ENCODE results near the genes CLEC4F, CD207 and CYP26B1.

DNA sequence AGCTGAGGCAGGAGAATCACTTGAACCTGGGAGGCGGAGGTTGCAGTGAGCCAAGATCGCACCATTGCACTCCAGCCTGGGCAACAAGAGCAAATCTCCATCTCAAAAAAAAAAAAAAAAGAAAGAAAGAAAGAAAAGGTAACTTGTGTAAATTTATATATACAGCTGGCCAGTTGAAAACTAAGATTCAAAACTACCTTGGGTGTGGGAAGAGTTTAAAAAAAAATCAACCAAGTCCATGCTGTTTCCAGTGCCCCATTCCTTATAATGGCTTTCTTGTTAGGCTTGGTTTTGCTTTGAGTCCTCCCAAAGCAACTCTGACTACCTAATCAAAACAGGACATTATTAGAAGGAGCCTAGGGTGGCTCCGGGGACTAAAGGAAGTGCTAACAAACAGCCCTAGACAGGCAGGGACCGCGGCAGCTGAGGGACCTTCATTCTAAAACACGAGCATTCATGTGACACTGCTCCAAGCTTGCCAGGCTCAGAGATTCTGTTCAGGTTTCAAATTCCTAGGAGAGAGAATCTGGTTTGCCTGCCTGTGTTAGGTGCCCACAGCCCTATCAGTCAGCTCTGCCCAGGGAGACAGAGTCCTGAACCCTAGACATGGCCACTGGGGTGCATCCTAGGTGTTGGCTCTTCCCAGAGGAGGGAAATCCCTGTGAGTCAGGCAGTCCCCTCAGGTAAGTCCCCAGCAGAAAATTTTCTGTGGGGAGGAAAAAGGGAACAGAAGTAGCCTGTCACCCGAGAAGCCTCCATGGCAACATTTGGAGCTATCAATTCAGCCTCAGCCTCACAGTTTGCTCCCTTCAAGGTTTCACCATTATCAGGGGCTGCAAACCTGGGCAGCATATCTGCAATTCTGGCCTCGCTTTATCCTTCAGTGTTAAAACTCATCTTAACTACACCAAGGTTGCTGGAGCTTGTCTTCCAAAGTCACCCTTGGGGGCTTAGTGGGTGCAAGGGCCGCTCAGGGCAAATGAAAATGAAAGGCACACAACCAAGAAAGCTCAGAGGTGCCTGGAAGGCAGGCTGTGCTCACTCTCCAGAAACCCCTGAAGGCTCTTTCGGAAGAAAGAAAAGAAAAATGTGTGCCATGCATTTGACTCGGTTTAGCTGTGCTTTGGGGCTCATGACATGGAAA is 28.4 kb downstream of the PCBP1 start:
- RRBS, result no CpG with 5 or more reads among the region's 11 CpGs

- RRBS, result no CpG with 5 or more reads among the region's 18 CpGs
Measured at GRCh38 chr2:70248932-70249448, 562 bp upstream of the TIA1 start.

GRCh38 chr2:70292634-70293608 is 619 bp downstream of the SNRPG start:
- RRBS, result 2% methylated on average over 16 of the region's 39 CpGs

- RRBS, result no CpG with 5 or more reads among the region's 7 CpGs
Measured at GRCh38 chr2:70403095-70403664, 101.3 kb upstream of the FAM136A start.

- RRBS, result no CpG with 5 or more reads among the region's 1 CpG
Measured at GRCh38 chr2:70481347-70482060, 72.1 kb downstream of the TGFA start.

DNA sequence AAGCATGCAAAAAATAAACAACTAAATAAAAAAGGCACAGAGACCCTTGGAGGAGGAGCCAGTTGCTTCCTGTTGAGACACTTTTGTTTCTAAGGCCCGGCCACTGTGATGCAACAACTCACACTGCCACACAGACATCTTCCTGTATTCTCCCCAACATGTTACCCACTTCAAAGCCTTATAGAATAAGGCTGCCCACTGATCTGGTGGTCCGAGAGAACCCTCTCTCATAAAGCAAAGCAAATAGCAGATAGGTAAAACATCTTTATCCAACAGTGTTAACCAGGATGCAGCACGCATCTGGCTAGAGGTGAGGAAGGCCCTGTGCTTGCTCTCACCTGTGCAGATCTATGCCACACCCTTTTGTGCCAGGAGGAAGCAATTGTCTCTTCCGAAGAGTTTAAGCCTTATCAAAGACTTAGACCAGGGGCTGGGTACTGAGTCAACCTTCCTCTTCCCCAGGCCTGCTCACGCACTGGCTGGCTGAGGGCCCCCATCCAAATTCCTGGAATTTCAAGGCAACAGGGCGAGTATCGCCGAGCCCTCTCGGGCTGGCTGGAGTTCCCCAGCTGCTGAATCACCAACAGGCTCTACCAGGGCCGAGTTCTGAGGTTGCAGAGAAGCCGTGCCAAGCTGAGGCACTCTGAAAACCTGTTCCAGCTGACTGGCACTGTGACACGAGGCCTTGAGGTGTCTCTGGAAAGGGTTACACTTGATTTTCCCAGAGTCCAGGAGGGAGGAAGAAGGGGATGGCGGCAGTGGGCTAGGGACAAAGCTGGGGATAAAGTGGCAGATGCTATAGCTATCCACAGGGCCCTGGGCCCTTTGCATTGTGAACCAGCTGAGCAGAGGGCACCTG is 29.4 kb downstream of the TGFA start:
- RRBS, result no CpG with 5 or more reads among the region's 13 CpGs

DNA sequence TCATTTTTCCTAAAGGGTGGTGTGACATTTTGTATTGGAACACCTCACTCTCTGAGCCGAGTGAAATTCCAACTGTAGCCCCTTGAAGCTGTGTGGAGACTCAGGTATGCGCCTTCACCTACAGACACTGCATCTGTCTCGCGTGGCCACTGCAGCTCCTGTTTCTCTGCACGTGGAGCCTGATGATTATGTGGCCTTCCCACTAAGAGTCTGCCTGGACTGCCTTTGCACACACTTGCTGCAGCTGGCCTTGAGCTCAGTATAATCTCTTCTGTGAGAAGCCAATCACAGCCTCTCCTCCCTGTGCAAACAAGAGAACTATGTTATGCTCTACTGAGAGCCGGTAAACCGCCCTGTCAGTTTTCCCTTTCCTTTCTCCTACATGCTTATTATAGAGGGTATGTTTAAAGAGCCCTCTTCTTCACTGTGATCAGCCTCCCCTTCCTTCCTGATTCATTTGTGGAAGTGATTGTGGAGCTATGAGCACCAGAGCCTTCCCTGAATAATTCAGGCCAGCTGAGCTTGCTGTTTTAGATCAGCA is 3.5 kb upstream of the TGFA start:
- RRBS, result no CpG with 5 or more reads among the region's 7 CpGs

GRCh38 chr2:70717314-70717893 is 50.6 kb downstream of the ADD2 start:
- RRBS, result no CpG with 5 or more reads among the region's 9 CpGs

DNA sequence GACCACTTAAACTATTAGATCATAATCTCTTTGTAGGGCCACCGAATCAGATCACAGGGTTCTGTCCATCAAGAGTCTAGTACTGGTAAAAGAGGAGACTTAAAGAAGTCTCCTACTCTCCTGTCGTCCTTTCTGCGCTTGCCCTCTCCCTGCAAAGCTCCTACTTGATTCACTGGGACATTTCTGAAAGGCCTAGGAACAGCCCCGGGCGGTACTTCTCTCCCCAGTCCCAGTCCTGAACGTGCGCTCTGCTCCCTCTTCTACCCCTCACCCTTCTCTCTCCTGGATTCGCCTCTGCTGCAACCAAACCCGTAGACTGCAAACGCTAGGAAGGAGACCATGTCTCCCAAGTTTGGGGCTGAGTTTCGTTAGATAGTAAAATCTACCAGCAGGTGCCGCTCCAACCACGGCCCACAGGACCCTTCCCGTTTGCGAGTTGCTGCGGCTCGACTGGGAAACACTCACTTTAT is 1.0 kb downstream of the FIGLA start:
- RRBS, result no CpG with 5 or more reads among the region's 17 CpGs

GRCh38 chr2:70820338-70820872 is at the start of gene CLEC4F:
CLEC4F (minus strand) TSS chr2:70820599.
- RRBS, result no CpG with 5 or more reads among the region's 7 CpGs

DNA sequence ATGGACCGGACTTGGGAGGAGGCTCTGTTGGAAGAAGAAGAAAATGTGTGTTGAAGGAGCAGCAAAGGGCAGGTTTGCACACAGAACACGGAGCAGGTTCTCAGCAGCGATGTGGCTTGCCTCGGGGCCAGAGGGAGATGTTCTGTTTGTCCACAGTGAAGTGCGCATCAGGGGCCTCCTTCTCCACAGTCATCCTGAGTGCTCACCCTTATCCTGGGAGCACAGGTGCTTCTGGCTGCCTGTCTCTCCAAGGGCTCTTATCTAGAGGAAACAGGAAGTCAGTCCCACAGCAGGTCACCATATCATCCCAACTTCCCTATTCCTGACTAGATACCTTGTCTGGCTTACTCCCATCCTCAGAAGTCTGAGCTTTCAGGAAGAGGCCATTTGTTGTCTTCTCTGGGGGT is at the start of gene CD207:
Gene CD207, minus strand, starts transcription at position 233 of the 407 bp plus-strand sequence.
- RRBS, result no CpG with 5 or more reads among the region's 5 CpGs

- RRBS, result no CpG with 5 or more reads among the region's 12 CpGs
Measured at GRCh38 chr2:70977757-70978206, 648 bp upstream of the ANKRD53 start.

DNA sequence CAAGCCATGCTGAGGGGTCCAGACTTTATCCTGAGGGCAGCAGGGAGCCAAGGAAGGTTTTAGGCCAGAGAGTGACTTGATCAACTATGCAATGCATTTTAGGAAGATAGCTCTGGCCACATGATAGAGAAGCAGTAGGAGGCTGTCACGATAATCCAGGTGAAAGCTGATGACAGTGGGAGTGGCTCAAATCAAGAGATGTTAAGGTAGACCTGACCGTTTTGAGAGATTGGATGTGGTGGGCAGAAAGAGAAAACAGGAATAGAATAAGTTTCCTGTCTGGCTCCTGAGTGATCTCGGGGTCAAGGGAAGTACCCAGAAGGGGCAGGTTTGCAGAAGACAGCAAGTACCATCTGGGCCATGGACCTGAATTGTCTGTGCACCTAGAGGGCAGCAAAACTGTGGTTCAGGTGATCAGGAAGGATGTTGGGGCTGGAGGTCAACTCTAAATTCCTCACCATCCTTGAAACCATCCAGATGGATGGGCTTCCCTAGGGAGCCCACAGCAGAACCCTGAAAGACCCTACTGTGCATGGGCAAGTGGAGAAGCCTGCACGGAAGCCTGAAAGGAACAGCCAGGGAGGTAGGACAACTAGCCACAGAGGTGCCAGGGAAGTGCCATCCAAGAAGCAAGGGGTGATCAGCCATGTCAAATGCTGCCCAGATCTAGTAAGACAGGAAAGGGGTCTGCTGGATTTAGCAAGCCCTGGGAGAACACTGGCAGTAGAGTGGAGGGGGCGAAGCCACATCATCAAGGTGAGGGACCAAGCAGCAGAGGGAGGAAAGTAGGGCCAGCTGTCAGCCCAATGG is 8.1 kb downstream of the ANKRD53 start:
- RRBS, result no CpG with 5 or more reads among the region's 5 CpGs

GRCh38 chr2:71001062-71001478 is 6.4 kb upstream of the TEX261 start:
- RRBS, result no CpG with 5 or more reads among the region's 16 CpGs

GRCh38 chr2:71458608-71459110 is 7.8 kb upstream of the DYSF start:
- RRBS, result no CpG with 5 or more reads among the region's 5 CpGs

DNA sequence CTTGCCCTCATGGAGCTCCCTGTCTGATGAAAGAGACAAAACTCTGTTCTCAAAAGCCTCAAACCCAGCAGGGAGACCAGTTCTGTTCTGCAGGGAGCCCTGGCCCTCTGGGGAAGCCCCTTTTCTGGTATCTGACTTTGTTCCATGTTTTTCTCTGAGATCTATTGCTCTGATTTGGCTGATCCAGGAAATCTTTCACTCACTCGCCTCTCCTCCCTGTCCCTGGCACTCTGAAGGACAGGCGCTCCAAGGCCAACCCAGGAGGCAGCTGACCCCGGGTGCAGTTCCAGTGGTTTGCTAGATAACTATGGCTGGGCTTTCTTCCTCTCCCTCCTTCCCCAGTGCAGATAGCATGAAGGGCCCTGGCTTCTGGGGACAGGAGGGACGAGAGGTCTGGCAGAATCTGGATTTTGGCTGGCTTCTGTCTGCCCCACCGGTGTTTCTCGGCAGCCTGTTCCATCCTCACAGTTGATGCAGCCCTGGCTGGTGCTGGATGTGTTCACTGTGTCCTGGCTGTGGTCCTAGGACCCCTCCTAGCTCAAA is 149.0 kb downstream of the DYSF start:
- RRBS, result no CpG with 5 or more reads among the region's 6 CpGs

GRCh38 chr2:71831121-71831703 is 316.4 kb downstream of the CYP26B1 start:
- RRBS, result no CpG with 5 or more reads among the region's 10 CpGs

DNA sequence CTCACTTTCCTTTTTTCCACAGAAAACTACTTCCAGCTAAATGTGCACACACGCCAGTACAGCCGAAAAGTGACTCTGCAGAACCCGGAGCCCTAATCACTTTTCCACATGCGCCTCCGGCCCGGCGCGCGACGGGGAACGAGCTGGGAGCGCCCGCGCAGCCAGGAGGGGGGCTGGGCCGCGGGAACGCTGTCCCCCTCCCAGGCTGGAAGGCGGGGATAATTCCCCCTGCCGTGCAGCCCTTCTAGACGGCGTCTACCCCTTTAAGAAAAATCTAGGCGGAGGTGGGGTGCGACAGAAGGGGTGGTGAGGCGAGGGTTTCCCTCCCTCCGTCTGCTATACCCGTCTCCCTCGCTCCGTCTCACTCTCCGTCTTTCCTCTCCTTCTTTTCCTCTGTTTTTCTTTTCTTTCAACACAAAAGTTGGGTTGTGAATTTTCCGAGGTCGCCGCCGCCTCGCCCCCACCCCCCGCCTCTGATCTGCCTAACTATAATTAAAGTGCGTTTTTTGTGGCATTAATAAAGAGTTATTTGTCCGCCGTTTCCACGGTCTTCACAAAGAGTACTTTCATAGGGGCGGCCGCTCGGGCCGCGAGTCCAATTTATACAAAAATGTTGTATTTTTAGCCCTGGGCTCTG is 2.3 kb downstream of the CYP26B1 start:
- RRBS, result 0% methylated on average over 3 of the region's 44 CpGs

- RRBS, result 3% methylated on average over 37 of the region's 100 CpGs
Measured at GRCh38 chr2:72146824-72148097, at the start of gene CYP26B1. CYP26B1 (minus strand) TSS chr2:72147862.

GRCh38 chr2:72204884-72205794 is 57.5 kb upstream of the CYP26B1 start:
- RRBS, result no CpG with 5 or more reads among the region's 6 CpGs